Measurements from ENCODE around the gene CCSER1.

DNA sequence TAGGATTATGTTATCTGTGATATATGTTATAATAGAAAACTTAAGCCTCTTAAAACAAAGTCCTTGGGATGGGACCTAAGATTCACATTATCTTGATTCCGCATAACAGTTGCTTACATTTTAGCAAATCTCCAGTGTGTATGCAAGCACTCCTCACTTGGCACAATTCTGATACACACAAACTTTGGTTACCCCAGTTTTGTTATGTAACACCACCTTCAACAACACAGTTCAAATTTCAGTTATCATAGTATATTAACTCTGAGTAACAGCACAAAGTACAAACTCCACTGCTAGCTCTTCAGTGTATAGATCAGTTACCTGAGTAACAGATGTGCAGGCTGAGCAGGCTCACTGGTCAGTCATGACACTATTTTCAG, 55.3 kb downstream of the PKD2 start:
- PRO-cap, result no peak

- PRO-cap, result unidirectional peak, minus-strand start at chr4:88341359
Measured at GRCh38 chr4:88341035-88341574, 37.5 kb upstream of the HERC6 start.

GRCh38 chr4:88634611-88635712, 42.7 kb downstream of the HERC3 start:
- PRO-cap, result no peak

- PRO-cap, result no peak
Measured at GRCh38 chr4:88686777-88687481, 10.7 kb downstream of the NAP1L5 start.

DNA sequence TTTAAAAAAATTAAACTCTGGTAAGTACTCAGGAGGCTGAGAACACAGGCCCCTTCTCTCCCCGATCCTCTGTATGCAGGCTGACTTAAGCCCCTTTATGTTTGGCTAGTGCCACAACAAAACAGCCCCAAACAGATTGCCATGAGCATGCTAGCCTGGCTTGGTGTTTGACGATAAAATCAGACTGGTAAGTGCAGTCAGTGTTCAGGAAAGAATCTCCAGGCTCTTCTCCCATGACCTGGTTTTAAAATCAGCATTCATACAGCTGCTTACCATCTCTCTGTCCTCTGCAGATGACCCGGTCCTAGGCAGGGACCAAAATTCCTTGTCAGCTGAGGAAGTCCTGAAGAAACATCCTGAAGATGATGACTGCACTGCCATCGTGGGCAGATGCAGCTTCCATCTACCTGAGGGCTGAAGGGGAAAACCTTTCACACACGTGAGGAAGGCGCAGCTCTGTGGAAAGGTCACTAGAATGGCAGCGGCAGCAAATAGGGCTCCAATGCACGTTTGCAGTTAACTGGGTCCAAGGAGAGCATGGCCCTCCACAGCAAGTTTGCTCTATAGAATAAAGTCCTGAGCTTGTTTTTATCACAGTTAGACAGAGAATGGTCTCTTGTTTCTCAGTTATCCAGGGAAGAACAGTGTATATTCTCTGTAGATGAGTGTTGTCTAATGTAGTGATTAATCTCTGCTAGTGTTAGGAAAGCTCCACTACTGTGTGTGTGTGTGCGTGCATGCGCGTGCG, 30.1 kb upstream of the NAP1L5 start:
- PRO-cap, result no peak

DNA sequence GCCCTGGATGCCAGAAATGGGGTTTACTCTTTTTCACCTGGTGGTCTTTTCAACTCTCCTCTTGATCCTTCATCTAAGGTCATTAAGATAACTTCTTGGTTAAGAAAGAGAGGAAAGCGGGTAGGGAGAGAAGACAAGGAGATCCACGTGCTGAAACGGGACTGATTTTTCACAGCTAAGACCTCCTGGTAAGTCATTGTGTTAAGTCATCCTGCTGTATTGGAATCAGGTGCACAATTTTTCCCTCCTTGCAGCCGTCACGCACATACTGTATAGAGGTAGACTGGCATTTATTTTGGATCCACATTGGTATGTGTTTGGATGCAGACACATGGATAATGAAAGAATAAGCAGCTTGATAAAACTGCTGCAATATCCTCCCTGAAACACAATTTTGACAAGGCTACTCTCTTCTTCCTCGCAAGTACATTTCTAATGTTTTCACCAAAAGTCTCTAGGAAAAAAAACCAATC, 60.1 kb upstream of the NAP1L5 start:
- PRO-cap, result no peak

- PRO-cap, result no peak
Measured at GRCh38 chr4:88816458-88816894, 118.8 kb upstream of the NAP1L5 start.

GRCh38 chr4:88820934-88821506, 123.4 kb upstream of the NAP1L5 start:
- PRO-cap, result no peak

DNA sequence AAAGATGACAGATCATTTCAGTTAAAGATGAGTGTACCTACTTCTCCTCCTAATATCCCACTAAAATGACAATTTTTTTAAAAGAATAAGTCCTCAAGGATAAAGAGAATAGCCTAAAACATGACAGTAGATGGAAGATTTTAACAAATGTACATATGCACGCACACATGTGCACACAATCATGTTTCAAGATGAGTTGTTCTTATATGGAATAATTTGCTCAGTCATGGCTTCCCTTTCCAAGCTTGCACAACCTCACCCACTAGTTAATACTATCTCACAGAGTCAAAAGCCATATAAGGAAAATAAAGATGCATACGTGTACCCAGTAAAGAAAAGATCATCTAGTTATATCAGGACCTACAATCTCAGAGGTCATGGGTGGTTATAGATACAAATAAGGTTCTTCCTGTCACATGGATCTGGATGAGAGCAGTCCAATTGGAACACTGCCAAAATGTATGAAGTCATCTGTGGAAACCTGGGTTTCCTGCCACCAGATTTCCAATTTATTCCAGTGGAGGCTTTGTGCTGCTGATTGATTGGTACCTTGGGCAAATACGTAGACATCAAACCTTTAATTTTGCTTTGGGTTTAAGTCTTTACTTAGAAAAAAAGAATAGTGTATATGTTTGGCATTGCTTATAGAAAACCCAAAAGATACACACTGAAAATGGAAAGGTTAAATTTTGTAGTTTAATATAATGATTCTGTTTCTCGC, 56.0 kb downstream of the FAM13A start:
- PRO-cap, result bidirectional peak, plus-strand start at position 512 of the sequence, minus-strand start at position 237 of the sequence

GRCh38 chr4:89009061-89009435, 47.9 kb downstream of the FAM13A start:
- PRO-cap, result no peak

DNA sequence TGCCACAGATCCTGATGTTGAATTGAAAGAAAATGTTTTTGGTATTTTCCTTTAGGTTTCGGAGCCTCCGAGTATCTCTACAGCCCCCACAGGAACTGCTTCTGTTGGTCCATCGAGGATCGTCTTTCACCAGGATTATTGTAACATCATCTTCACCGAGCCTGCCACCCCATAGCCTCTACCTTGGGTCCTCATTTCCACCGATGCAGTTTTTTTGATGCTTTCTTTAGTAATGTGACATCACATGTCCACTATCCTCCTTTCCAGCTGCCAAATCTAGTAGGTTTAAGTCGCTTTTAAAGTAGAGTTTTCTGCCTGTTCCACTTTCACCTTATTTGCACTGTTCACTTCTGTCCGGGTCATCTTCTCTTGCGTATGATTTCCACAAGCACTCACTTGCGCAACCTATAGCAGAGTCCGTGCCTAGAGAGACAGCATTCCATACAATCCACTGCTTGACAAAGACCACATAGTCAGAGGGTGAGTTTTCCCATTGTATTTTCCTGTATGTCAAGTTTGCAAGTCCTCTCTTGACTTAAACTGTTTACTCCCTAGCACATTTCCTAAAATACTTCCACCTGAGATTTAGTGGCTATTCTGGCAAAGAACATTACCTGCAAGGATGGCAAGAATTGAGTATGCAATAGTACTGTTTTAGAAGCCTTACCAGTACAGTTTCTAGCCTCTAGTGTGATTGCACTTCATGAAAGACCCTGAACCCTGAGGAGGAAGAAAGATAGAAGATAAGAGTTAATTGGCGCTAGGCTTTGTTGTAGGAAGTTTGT, 871 bp downstream of the TIGD2 start:
- PRO-cap, result no peak

GRCh38 chr4:89246058-89246714, 61.4 kb downstream of the GPRIN3 start:
- PRO-cap, result no peak

DNA sequence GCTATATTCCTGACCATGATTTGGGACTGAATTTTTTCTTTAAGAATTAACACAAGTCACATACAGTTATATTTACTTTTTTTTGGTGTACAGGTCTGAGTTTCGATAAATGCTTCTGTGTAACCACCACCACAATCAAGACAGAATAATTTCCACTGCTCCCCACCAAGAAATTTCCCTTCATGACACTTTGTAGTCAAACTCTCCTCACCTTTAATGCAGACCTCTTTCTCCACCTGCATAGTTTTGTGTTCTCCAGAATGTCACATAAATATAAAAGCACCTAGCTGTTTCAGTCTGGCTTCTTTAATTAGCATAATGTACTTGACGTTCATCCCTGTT, 16.5 kb downstream of the GPRIN3 start:
- PRO-cap, result no peak

DNA sequence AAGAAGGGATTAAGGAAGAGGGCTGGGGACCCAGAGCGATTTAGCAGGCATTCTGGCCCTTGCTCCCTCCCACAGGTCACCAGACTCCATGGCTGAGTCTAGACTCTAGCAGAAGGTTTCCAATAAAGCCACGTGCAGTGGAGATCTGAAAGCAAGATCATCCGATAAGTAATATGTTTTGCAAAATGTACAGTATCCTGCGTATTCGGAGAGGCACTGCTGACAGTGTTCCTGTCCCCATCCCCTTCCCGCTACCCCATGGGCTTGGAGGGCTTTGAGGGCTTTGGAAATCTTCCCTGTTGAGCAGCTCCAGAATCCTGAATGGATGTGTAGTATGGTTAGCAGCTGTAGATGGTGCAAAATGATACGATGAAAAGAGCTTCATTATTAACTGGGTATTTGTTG, 608 bp upstream of the GPRIN3 start:
- PRO-cap, result unidirectional peak, minus-strand start at position 124 of the sequence

DNA sequence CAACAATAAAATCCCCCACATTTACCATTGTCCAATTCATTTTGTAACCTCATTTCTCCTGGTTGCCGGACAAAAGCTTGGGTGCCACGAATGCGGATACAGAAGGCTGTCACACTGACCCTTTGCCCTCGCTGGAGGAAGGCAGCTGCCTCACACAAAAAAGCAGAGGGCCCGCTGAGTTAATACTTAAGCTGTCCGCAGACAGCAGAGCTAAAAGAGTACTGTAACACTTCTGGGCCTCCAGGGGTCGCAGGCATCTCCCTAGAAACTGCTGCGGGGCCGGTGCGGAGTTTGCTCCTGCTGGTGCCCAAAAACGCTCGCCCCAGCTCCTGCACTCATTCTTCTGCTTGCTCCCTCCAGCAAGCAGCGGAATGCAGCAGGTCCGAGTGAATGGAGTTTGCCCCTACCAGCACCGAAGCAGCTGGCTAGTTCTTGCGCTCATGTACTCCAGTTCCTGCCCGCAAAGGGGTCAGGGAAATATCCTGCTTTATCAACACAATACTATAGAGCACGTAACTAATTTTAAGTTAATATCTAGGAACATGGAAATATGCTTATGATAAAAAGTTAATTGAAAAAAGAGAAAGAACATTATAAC, 195.8 kb downstream of the SNCA start:
- PRO-cap, result no peak

GRCh38 chr4:90127164-90128282, at the start of gene CCSER1:
Gene CCSER1, plus strand, starts transcription at chr4:90127394.
- PRO-cap, result bidirectional peak, plus-strand start at chr4:90127394, minus-strand start at chr4:90127281

- PRO-cap, result no peak
Measured at GRCh38 chr4:92441969-92442604, 138.3 kb downstream of the GRID2 start.

DNA sequence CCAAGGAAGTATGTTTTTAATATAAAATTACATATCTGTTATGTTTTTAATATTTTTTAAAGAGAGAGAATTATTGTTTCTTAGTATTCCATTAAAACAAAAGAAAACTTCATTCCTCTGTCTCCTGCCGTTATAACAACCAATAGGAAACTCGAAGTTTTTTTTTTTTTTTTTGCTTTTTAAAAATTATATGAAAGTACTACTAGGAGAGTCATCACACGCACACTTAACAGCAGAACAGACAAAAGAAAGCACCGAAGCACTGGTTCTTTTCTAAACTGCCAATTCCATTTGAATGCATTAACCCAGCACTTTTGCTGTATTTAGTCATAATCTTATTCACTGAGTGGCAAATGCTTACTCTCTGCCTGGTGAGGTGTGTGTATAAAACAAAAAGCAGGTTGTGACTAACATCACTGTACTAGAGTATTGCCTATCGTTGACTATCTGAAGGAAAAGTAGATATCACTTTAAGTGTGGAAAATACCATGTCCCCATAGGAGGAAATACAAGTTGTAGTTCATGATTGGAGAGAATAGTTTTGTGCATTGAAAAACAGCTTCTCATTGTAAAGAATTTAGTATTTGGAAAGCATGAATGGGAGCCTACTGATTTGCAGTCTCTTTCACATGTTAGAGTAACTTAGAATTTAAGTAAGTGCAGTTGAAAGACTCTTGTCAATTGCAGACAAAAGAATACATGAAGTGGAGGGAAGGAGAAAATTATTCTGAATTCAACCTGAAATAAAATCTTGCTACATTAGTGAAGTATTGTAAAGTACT, 2.6 kb downstream of the PDLIM5 start:
- PRO-cap, result no peak

DNA sequence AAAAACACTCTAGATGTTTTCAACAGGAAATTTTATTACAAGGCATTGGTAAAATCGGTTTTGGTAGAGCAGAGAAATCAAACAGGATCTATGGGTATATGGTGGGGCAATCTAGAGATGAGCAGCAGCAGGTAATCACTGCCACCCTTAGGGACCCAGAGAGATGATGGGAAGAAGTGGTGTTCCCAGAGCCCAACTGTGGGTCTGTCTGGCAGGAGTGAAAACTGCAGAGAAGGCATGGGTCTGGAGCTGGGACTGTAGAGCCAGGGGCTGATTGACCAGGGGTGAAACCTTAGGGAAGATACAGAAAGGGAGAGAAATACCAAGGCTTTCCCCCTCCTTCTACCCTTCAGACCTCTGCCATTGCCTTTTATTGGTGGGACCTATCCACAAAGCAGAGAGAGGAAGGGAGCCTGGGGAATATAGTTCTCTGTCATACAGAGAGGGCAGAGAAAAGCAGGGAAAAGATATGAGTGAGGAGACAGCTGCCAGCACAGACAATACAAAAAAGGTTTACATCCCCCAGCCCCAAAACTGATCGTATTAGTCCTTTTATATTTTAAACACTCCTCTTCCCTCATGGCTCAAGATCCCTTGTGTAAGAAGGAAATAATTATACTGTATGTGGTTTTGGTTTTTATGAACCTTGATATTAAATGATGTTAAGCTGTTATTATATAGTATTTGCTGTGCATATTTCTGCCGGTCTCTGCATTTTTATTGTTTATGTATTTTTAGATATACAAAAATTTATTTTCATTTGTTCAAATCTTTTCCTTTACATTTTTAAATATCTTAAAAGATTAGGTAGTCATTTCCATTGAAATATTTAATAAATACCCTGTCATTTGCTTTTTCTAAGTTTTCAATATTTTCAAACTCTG, 28.8 kb downstream of the PDLIM5 start:
- PRO-cap, result no peak

DNA sequence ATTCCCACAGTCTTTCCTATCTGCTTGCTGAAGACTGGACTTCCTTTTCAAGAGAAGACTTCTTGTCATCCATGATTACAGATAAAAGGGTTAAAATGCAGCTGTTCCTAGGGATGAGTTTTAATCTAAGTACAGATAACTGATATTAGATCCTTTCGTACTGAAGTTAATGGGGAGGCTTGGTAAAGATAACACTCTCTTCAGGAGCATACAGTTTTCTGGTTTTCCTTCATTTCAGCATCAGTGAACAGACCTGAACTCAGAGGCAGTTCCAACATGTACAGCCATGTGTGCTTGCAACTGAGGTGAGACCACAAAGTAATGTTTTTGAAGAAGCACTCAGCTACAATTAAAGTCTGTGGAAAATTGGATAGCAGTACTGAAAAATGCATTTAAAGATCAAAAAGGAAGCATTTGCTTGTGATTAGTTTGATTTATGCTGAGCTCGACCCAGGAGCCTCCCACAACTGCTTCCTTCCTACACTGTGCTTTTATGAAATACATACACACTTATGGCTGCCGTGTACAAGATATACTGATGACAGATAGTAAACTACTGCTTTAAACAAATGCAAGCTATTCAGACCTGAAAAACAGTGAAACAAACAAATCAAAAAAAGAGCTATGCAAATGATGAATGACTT, 68.2 kb downstream of the PDLIM5 start:
- PRO-cap, result no peak

All from vermiform appendix (tissue), 1 donor.